Measurements from ENCODE around the gene NAA20.

DNA sequence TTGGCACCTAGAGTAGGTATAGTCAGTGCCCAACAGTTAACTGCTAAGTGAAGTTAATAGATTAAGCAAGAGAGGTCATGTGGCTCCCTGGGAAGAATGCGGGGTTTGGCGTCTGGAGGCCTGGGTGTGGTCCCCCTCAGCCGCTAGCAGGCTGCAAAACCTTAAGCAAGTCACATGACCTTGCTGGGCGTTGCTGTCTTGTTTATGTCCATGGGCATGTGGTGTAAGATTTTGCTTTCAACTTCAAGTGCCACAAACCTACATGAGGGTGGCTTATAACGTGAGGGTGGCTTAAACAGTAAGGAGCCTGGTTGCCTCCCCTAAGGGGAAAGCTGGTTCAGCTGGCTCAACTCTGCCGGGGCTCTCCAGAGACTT lies 75.5 kb upstream of the SCP2D1 start:
- PRO-cap, 2 experiments, result no peak in any of the 2 experiments
- RAMPAGE, long total RNA, 5 experiments, result no peak in any of the 5 experiments

- PRO-cap, 2 experiments, result peak in 2 of 2 experiments; most common plus-strand start chr20:18794086 (in 1)
- RAMPAGE, long total RNA, 5 experiments, result start-site peak on the plus strand in 4 of 5 experiments, at chr20:18794055-18794089 at its widest, 30 to 105 reads per replicate
Measured at GRCh38 chr20:18793823-18794977, 19.4 kb upstream of the SCP2D1 start.

- PRO-cap, 2 experiments, result no peak in any of the 2 experiments
- RAMPAGE, long total RNA, 5 experiments, result no peak in any of the 5 experiments
Measured at GRCh38 chr20:18986656-18987206, 173.1 kb downstream of the SCP2D1 start.

GRCh38 chr20:19232644-19233385 lies 20.4 kb downstream of the SLC24A3 start:
- PRO-cap, 2 experiments, result peak in 1 of 2 experiments; most common plus-strand start chr20:19233263 (in 1)
- RAMPAGE, long total RNA, 5 experiments, result no peak in any of the 5 experiments

GRCh38 chr20:19241380-19241898 lies 29.0 kb downstream of the SLC24A3 start:
- PRO-cap, 2 experiments, result no peak in any of the 2 experiments
- RAMPAGE, long total RNA, 5 experiments, result no peak in any of the 5 experiments

GRCh38 chr20:19283521-19284178 lies 71.2 kb downstream of the SLC24A3 start:
- PRO-cap, 2 experiments, result no peak in any of the 2 experiments
- RAMPAGE, long total RNA, 5 experiments, result no peak in any of the 5 experiments

DNA sequence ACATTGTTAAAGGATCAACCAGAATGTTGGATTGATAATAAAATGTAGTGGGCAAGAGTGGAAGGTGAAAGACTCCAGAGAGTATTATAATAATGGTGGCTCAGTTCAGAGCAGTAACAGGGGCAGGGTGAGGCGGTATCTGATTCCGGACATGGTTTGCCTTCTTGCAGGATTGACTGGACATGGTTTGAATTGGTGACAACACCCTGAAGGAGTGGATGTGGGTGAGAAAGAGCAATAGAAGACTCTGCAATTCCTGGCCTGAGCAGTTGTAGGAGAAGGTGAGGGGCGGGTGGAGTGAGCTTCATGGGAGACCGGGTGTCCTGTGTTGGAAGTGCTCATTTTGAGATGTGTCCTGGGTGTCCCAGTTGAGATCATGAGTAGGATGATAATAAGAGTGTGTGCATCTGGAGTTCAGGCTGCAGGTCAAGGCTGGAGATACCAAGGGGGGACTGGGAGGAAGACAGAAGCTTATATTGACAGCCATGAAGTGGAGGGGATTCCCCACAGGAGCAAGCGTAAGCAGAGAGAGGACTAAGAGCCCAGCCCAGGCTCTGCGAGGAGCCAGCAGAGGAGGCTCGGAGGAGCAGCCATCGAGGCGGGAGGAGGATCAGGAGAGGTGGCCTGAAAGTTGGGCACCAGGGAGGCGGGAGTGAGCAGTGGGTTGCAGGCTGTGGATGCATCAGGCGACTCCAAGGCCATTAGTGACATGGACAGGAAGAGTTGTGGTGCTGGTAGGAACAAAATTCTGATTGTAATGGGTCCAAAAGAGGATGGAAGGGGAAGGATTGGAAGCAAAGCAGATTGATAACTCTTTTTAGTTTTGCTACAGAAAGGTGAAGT lies 116.1 kb downstream of the SLC24A3 start:
- PRO-cap, 2 experiments, result no peak in any of the 2 experiments
- RAMPAGE, long total RNA, 5 experiments, result no peak in any of the 5 experiments

- PRO-cap, 2 experiments, result peak in 1 of 2 experiments; most common plus-strand start chr20:19552357 (in 1); most common minus-strand start chr20:19552261 (in 1)
- RAMPAGE, long total RNA, 5 experiments, result no peak in any of the 5 experiments
Measured at GRCh38 chr20:19552197-19552466, 205.9 kb upstream of the RIN2 start.

DNA sequence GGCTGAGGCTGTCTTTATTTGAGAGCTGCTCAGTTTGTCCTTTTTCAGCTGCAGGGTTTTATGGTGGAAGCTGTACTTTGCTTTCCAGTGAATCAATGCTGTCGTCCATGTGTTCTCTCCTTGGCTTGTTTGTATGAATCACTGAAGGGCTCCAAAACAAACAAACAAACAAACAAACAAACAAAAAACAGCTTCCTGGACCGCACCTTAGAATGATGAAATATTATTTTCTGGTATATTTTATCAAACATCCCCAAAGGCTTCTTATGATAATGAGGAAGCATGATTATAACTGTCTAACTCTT lies 127.3 kb upstream of the NAA20 start:
- PRO-cap, 2 experiments, result no peak in any of the 2 experiments
- RAMPAGE, long total RNA, 5 experiments, result no peak in any of the 5 experiments

DNA sequence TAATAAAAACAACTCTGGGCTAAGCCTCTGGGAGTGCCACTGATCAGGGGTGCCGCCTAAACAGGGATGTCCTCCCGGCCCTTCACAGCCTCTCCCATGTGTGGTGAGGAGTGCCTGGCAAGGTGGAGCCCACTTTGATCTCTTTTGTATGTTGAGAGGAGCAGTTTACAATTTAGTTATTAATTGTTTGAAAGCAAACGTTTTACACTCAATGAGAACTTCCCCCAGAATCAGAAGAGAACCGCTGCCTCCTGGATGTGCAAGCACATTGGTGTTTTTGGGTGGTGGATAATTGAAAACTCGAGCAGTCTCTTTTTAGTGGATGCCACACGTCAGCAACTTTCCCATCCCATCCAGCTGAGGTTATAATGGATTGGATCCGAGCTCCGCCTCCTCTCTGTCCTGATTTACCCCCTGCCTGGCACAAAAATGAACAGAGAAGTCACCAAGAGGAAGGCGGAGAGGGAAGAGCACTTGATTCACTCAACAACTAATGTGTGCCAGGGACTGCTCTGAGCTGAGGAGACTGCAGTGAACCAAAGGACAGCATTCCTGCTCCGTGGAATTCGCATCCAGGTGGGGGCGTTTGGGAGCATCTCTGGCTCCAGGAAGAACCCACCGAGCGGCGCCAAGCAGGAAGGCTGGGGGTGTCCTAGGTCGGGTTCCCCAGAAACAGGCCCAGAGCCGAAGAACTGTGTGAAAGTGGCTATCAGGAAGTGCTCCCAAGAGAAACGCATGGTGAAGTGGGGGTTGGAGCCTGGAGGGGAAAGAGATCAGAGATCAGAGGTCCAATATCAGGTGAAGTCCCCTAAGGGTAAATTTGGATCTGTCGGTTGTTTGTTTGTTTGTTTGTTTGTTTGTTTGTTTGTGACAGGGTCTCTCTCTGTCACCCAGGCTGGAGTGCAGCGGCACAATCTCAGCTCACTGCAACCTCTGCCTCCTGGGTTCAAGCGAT lies 95.9 kb upstream of the NAA20 start:
- PRO-cap, 2 experiments, result peak in 1 of 2 experiments; most common plus-strand start position 453 of the sequence (in 1); most common minus-strand start position 270 of the sequence (in 1)
- RAMPAGE, long total RNA, 5 experiments, result no peak in any of the 5 experiments

GRCh38 chr20:19976330-19976514 lies 40.9 kb upstream of the NAA20 start:
- PRO-cap, 2 experiments, result no peak in any of the 2 experiments
- RAMPAGE, long total RNA, 5 experiments, result no peak in any of the 5 experiments

DNA sequence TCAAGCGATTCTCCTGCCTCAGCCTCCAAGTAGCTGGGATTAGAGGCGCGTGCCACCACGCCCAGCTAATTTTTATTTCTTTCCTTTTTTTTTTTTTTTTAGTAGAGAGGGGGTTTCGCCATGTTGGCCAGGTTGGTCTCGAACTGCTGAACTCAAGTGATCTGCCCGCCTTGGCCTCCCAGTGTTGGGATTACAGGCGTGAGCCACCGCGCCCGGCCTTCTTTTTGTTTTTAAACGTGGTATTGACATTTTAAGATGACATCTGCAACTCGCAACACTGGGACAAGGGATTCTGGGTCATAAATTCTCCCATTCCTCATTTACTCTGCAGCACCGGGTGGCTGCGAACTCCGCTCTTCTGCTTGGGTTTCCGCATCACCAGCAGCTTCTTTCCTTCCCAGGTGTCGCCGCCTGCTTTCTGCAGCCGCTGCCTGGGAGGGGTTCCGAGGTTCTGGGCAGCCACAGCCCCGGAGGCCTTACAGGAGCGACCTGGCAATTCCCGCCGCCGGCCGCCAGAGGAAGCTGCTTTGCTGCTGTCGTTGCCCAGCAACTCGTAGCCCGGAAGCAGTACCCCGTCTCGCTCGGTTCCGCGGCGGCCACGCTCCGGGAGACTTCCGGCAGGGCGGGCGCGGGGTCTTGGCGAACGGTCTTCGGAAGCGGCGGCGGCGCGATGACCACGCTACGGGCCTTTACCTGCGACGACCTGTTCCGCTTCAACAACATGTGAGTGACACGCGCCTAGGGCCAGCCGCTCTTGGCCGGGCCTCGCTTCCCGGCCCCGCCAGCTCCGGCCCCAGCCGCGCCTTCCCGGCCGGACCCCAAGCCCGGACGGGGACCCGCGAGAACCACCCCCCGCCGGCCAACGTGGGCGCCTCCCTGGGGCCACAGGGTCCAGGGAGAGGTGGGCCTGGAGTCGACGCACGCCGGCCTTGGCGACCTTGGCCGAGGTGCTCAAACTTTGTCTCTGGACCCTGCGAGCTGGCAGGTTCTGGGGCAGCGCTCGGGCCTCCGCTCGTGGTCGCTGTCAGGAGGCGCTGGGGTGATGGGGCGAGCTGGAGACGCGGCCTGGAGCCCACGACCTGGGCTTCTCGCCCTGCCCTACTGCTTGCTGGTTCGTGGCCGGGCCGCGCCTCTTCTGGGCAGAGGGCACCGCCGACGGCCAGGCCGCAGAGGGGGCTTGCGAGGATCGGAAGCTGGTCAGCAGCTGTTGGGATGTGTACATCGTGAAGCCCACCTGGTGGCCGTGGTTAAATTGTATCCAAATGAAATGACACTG lies at the start of gene NAA20:
Gene NAA20, plus strand, starts transcription at position 636 of the 1,276 bp plus-strand sequence.
- PRO-cap, 2 experiments, result peak in 2 of 2 experiments; most common plus-strand start position 620 of the sequence (in 2); most common minus-strand start position 453 of the sequence (in 1)
- RAMPAGE, long total RNA, 5 experiments, result start-site peak on the plus strand in 5 of 5 experiments, centred at positions 577 to 629 of the sequence, 38 to 729 reads per replicate

- PRO-cap, 2 experiments, result peak in 1 of 2 experiments; most common plus-strand start chr20:20019359 (in 1); most common minus-strand start chr20:20019225 (in 1)
- RAMPAGE, long total RNA, 5 experiments, result no peak in any of the 5 experiments
Measured at GRCh38 chr20:20018938-20019591, 1.9 kb downstream of the NAA20 start.

GRCh38 chr20:20021003-20021364 lies 3.8 kb downstream of the NAA20 start:
- PRO-cap, 2 experiments, result no peak in any of the 2 experiments
- RAMPAGE, long total RNA, 5 experiments, result no peak in any of the 5 experiments

- PRO-cap, 2 experiments, result no peak in any of the 2 experiments
- RAMPAGE, long total RNA, 5 experiments, result no peak in any of the 5 experiments
Measured at GRCh38 chr20:20084815-20085600, 32.7 kb downstream of the CFAP61 start.

DNA sequence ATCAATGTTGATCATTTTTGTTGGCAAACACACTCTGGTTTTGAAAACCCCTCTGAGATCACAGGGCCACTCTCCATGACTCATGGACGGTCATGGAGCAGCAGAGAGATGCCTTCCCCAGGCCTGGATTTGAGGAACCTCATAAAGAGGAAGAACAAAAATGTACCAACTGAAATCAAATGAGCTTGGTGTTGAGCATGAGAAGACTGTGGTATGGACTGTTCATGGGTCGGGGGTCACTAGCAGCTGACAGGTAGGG lies 112.8 kb upstream of the INSM1 start:
- PRO-cap, 2 experiments, result no peak in any of the 2 experiments
- RAMPAGE, long total RNA, 5 experiments, result no peak in any of the 5 experiments

- PRO-cap, 2 experiments, result no peak in any of the 2 experiments
- RAMPAGE, long total RNA, 5 experiments, result no peak in any of the 5 experiments
Measured at GRCh38 chr20:20402866-20403489, 35.1 kb downstream of the INSM1 start.

- PRO-cap, 2 experiments, result no peak in any of the 2 experiments
- RAMPAGE, long total RNA, 5 experiments, result no peak in any of the 5 experiments
Measured at GRCh38 chr20:20452058-20452861, 84.4 kb downstream of the INSM1 start.

DNA sequence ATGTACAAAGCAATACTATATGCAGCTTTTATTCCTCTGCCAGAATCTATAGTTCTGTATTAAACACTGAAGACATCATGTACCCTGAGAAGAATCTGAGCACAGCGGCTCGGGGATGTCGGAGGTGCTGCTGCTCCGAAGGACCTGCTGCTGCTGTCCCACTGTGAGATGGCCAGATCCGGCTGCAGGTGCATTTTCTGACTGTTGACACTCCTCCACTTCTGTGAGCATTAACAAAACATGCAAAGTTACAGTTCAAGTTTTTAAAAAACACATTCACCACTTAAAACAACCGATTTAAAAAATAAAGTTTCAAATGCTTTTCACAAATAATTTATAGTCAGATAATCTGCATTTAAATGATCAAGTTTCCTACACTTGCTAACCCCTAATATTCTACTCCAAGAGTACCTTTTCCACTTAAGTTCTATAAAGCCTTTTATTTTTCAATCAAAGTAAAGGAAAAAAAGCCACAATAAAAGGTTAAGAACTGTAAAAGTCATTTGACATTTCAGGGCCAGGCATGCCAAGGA lies 121.3 kb downstream of the RALGAPA2 start:
- PRO-cap, 2 experiments, result no peak in any of the 2 experiments
- RAMPAGE, long total RNA, 5 experiments, result no peak in any of the 5 experiments

DNA sequence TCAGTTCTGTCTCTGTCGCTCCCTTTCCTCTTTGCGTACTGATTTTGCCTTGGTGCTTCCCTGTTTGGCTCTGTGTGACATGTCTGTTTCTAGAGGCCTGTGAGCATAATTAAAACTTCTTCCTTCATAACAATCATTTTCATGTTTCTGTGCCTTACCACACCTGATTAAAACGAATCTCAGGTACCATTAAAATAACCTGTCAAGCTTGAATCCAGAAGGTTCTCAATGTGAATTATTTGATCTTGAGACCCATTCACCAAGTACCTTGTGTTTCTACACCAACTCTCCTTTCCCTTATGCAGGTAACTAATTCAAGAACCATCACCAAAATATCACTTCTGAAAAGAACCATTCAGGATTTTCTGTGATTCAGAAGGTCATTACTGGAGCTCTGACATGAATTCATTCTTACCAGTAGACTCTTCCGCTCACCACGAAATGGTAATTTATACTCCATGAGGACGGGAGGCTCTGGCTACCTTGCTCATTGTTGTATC lies 42.7 kb downstream of the RALGAPA2 start:
- PRO-cap, 2 experiments, result no peak in any of the 2 experiments
- RAMPAGE, long total RNA, 5 experiments, result no peak in any of the 5 experiments

All from thyroid gland (tissue), 7 donors.